ENCODE results near the gene CNGA1.

DNA sequence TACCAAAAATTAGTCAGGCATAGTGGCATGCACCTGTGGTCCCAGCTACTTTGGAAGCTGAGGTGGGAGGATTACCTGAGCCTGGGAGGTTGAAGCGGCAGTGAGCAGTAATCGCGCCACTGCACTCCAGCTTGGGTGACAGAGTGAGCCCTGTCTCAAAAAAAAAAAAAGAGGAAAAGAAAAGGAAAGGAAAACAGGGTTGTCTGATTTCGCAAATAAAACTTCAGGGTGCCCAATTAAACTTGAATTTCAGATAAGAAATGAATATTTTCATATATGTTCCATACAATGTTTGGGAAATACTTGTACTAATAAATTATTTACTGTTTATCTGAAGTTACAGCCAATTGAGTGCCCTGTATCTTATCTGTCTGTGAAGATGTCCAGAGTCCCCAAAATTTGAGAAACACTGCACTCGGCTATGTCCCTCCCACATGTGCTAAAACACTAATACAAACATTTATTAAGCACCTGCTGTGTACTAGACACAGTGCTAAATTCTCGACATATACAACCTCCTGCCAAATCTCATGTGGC lies 105.9 kb downstream of the RBM47 start:
- CAGE, long polyA plus RNA: no peak
- RRBS: no CpG with 5 or more reads among the region's 6 CpGs

GRCh38 chr4:40563757-40564640 lies 65.7 kb downstream of the RBM47 start:
- CAGE, long polyA plus RNA: no peak
- RRBS: no CpG with 5 or more reads among the region's 4 CpGs

DNA sequence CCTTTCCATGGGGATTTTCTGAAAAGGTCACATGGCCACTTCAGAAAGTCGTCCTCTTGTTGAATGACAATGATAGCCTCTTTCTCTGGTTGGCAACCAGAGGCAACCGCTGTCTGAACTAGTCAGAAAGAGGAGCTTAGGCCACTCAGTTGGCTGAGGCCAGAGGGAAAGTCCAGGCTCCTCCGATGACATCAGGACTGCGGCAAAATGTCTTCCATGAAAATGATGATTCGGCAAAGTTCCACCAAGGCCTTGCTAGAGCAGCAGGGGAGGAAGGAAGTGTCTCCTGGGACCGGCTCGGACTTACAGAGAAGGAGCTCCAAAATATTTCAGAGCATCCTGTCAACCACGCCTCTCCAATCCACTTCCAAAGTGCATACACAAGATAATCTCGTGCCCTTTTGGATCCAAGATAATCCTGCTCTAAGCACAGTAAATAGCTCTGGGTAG lies 19.2 kb upstream of the RBM47 start:
- CAGE, long polyA plus RNA: no peak
- RRBS: no CpG with 5 or more reads among the region's 9 CpGs

GRCh38 chr4:40750529-40750824 lies 722 bp downstream of the NSUN7 start:
- CAGE, long polyA plus RNA: no peak
- RRBS: 10% methylated on average over 2 of the region's 15 CpGs

DNA sequence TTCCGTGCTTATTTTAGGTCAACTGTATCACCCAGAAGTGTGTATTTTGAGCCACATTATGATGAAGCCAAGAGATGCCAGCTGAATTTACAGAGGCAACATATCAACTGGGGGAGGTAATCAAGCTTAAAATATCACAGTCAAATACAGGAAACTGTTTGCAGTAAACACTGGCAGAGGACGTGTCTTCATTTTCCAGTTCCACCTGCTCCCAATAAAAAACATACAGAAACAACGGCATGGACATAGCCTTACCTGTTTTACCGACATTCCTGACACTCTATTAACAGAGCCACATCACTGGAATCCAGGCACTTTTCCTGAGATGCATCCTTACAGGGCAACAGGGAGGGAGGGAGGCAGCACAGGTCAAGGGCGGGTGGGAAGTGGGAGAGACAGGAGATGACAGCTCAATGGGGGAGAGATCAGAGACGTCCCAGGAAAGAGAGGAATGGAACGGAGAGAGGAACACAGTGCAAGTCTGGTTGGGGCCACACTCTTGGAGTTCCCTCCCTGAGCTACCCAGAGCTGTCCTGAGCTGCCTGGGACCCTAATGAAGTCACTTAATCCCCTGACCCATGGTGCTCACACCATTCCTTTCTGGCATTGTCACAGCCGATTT lies 92.9 kb downstream of the NSUN7 start:
- CAGE, long polyA plus RNA: no peak
- RRBS: no CpG with 5 or more reads among the region's 8 CpGs

DNA sequence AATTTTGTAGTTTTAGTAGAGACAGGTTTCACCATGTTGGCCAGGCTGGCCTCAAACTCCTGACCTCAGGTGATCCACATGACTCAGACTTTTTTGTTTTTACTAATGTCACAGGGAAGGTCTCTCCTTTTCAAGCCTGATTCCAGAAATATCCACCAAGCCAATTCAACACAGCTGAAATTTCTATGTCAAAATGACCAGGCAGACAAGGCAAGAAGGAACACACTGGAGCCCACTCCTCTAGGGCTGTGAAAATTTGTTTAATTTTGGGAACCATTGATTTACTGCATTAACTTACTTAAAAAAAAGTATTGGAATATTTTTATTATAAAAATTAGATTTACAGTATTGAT lies 66.7 kb downstream of the APBB2 start:
- CAGE, long polyA plus RNA: no peak

GRCh38 chr4:41209065-41209603 lies 5.2 kb downstream of the APBB2 start:
- CAGE, long polyA plus RNA: no peak
- RRBS: no CpG with 5 or more reads among the region's 5 CpGs

- CAGE, long polyA plus RNA: no peak
- RRBS: no CpG with 5 or more reads among the region's 8 CpGs
Measured at GRCh38 chr4:41535782-41536594, 2.0 kb upstream of the LIMCH1 start.

DNA sequence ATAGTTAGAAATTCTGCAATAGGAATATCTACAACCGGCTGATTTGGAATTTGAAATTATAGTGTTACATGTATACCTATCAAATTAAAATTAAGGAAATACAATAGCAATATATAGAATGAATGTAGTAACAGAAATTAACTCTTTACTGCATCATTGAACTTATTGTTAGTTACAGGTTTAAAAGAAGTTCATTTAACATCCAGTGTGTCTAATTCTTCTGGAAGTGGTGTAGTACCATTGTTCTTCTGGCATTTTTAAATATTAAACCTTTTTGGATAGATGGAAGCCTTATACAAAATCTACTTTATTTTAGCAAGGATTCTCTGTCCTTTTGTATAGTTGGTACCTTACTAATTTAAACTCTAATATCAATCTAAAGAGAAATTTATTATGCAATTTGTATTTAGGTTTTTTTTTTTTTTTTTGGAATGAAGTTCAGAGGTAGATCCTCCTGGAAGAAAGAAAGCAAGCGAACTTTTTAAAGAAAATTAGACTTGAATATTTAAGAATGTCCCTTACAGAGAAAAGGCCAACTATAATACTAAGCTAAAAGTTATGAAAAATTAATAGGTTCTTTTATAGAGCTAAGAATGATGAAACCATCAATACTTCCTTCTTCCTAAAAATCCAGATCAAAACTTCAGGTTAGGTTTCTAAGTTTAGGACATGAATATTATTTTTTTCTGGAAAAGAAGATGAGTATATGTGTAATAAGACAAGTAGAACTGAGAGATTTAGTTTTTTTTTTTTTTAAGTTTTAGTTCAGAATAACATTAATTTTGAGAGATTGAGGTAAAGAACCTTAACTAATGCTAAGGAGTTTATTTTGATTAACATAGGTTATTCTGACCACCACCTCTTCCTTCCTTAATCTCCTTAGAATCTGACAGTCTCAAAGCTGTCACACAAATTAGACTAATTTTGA lies 21.9 kb downstream of the TMEM33 start:
- CAGE, long polyA plus RNA: no peak
- RRBS: no CpG with 5 or more reads among the region's 2 CpGs

- CAGE, long polyA plus RNA: no peak
- RRBS: no CpG with 5 or more reads among the region's 4 CpGs
Measured at GRCh38 chr4:42302437-42302689, 94.9 kb upstream of the SHISA3 start.

- CAGE, long polyA plus RNA: no peak
- RRBS: no CpG with 5 or more reads among the region's 5 CpGs
Measured at GRCh38 chr4:42643632-42644146, 13.2 kb downstream of the ATP8A1 start.

DNA sequence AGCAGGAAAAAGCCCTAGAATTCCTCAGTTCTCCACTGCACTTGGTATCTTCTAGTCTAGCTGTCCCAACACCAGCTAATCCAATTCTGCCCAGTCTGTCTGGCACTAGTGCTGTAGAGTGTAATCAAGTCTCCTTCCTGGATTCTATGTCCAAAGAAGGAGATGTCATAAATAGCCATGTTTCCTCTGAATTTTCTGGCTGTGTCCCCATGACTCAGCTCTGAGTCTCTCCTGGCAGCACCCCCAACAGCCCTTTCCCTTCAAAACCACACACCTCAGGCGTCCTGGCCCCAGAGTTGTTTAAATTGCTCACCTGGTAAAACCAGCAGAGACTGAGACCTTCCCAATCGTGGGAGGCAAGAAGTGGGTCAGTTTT lies 197.2 kb downstream of the GRXCR1 start:
- CAGE, long polyA plus RNA: no peak
- RRBS: no CpG with 5 or more reads among the region's 2 CpGs

GRCh38 chr4:43300675-43300874 lies 408.1 kb downstream of the GRXCR1 start:
- CAGE, long polyA plus RNA: no peak

DNA sequence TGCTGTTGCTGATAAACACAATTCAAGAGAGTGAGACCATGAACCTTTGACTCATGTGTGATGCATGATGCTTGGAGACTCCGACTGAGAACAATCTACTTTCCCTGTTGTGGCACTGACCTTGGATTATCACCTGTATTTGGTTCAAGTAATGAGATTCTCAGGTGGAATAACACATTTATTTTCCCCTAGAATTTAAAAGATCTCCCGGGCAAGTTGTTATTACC lies 91.7 kb upstream of the GNPDA2 start:
- CAGE, long polyA plus RNA: no peak
- RRBS: no CpG with 5 or more reads among the region's 2 CpGs

GRCh38 chr4:47032120-47032545 lies 766 bp downstream of the GABRB1 start:
- CAGE, long polyA plus RNA: no peak
- RRBS: 2% methylated on average over 15 of the region's 21 CpGs

GRCh38 chr4:47930927-47931479 lies 16.6 kb upstream of the NFXL1 start:
- CAGE, long polyA plus RNA: no peak
- RRBS: no CpG with 5 or more reads among the region's 2 CpGs

GRCh38 chr4:48012628-48013225 lies 3.8 kb downstream of the CNGA1 start:
- CAGE, long polyA plus RNA: no peak
- RRBS: no CpG with 5 or more reads among the region's 3 CpGs

- CAGE, long polyA plus RNA: no peak
- RRBS: 3% methylated on average over 14 of the region's 48 CpGs
Measured at GRCh38 chr4:48015940-48016883, at the start of gene CNGA1. TSS of gene CNGA1 (minus strand) at chr4:48016681.

DNA sequence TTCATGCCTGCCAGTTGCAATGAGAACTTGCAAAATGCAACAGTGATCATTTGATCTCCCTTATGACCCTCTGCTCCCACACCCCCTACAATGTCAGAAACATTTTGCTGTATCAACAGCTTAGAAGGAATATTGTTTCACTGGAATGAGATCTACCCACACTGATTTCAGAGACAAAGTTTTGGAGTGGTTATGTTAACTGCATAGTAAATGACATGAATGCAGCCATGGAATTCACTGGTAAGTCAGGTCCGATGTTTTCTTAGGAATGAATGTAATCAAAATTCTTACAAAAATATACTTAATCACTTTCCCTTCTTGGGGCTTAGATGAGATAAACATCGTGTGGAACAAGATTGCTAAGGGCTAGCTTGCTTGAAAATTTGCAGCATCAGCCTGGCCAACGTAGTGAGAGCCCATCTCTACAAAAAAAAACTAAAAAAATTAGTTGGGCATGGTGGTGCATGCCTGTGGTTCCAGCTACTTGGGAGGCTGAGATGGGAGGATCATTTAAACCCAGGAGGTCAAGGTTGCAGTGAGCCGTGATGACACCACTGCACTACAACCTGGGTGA lies 5.9 kb downstream of the NIPAL1 start:
- CAGE, long polyA plus RNA: no peak
- RRBS: no CpG with 5 or more reads among the region's 4 CpGs

DNA sequence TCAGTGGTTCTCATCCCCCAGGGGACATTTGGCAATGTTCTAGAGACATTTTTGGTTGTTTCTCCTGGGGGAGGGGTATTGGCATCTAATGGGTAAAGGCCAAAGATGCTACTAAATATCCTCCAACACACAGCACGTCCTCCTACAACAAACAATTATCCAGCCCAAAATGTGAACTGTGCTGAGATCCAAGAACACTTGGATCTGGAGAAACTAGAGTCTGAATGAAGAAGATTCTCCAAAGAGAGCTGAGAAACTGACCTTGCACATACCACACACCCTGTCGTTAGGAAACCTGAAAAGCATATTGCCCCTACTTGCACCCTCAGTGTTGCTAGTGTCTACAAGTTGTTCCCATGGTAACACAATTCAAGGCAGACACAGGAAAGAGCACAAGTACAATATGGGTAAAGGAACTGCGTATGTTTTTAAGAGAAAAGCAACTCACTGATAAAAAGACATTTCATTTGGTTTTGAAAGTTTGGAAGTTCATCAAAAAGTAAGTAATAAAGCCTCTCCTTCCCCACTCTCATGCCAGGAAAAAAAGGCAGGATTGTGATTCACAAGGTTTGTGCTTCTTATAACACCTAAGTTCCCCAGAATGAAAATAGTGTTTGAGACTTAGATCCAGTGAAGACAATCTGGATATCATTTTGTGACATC lies 42.0 kb downstream of the NIPAL1 start:
- CAGE, long polyA plus RNA: no peak
- RRBS: no CpG with 5 or more reads among the region's 3 CpGs